Osteoblast (primary cell): ENCODE measurements around a stretch of chr6.

- CAGE, long polyA plus RNA = no peak
- RRBS = no CpG with 5 or more reads among the region's 6 CpGs
Measured at GRCh38 chr6:5294250-5294835, 33.0 kb downstream of the FARS2 start.

GRCh38 chr6:5448494-5448964 is 187.2 kb downstream of the FARS2 start:
- CAGE, long polyA plus RNA = no peak
- RRBS = no CpG with 5 or more reads among the region's 2 CpGs

DNA sequence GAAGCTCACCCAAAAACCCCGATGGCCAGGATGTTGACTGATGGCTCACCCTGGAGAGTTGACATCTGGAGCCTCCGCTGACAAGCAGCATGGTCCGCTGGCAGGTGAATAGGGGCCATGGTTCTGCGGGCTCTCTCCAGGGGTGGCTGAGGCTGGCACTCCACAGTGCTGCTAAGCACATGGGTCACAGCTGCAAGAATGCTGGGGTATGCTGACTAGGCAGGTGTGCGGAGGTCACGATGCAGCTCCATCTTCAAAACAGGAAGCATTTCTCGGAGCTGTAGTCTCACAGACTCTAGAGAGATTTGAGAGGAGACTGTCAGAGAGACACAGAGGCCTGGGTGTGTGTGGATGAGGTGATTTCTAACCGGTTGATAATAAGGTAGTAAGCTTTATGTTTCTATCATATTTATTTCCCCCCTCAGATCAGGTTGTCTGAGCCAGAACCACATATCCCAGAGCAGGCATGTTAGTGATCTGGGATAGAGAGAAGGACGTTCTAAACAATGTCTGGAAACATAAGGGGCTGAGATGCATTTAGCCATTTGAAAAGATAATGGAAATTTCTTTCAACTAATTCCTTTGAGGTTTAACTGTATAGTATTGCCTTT is 341.5 kb downstream of the NRN1 start:
- CAGE, long polyA plus RNA = no peak
- RRBS = no CpG with 5 or more reads among the region's 9 CpGs

DNA sequence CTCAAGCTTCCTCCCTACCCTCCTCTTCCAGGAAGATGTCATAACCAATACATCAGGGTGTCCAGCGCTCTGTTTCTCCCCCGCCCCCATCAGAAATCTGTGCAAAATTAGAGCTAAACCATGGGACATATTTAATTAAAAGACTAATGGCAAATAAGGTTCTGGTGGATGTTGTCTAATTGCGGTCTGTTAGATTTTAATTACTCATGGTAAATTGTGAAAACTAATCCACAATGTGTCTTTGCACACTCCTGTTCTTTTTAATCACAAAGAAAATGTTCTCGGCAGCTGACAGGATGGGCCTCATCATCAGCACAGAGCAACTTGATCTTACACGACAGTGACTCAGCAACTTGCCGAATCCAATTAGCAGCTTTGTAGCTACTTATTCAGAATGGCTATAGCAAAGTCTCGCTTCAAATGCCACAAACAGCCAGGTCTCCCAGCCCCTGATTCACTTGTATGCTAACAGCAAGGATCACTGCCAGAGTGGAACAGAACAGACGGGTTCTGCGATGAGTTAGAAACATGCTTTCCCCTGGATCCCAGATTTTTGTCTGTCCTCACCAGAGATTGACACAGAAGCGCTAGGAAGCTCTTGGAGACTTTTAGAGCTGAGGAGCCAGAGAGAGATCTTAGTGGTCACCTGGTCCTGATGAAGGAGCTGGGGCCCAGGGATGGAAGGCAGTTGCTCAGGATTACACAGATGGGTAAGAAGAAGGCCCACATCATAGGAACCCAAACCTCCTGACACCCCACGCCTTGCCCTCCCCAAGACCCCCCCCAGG is 254.4 kb downstream of the NRN1 start:
- CAGE, long polyA plus RNA = no peak
- RRBS = no CpG with 5 or more reads among the region's 11 CpGs

- CAGE, long polyA plus RNA = no peak
- RRBS = no CpG with 5 or more reads among the region's 34 CpGs
Measured at GRCh38 chr6:5892057-5892796, 114.5 kb downstream of the NRN1 start.

- CAGE, long polyA plus RNA = no peak
- RRBS = 13% methylated on average over 14 of the region's 72 CpGs
Measured at GRCh38 chr6:5998502-5999781, 7.8 kb downstream of the NRN1 start.

GRCh38 chr6:6000070-6000468 is 6.7 kb downstream of the NRN1 start:
- CAGE, long polyA plus RNA = no peak
- RRBS = no CpG with 5 or more reads among the region's 15 CpGs

DNA sequence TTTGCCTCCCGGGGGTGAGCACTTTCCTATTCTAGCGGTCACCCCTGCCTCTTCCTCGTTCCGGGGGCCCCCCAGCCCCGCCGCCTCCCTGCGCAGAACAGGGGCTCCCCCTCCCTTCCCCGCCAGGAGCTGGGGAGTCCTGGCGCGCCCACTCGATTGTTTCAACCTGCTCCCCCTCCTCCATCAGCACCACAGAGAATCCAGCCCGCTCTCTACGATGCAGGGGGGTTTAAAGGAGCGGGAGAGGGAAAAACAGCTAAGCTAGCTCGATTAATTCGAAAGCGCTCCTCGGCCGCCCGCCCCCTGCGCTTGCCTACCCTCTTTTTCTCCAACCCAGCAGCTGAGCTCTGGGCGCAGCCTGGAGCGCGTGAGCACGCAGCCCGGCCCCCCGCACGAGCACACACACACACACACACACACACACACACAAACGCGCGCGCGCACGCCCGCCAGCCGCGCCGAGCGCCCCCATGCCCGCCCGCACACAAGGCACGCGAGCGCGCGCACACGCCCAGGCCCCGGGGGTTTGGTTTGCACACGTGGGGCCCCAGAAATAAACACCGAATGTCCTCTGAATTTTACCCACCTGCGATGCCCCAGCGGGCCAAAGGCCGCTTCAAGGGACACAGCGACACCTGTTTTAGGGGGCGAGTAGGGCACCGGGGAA is 578 bp upstream of the NRN1 start:
- CAGE, long polyA plus RNA = no peak
- RRBS = 6% methylated on average over 3 of the region's 56 CpGs

DNA sequence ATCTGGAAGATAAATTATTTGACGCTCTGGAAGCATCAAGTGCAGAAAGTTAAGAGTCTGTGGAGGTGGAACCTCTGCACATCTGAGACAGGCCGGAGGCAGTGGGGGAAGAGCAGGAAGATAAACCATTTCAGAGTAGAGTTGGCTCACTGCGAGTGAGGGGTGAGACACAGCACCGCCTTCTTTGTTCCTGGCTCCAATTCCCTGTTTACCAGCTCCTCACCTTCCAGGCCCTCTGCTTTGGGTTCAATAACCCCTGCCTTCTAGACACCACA is 141.4 kb upstream of the NRN1 start:
- CAGE, long polyA plus RNA = no peak
- RRBS = no CpG with 5 or more reads among the region's 4 CpGs

DNA sequence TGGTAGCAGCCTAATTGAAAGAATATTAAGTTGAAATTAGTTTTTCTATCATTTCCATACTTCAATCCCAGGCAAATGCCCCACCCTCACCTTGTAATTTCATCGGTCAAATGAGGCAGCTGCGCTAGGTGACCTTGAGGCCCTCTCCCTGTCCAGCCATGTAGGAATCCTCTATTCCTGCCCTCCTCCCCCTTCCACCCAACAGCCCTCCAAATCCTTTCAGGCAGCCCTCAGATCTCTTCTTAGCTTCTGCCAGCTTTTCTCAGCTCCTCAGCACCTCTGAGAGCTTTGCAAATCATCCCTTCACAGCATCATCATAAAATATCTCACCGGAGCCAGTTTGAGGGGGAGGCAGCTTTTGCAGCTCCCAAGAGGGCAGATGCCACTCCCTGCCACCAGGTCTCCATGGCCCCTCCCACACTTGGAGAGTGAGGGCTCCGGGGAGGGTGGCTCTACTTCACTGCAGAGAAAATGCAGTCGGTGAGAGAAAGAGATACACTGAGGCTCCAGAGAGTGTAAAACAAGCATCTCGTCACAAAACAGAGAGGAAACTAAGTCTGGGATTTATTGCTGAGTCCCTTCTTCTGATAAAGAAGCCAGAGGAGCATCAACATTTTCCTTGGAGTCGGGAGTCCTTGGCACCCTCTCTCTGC is 70.3 kb upstream of the F13A1 start:
- CAGE, long polyA plus RNA = no peak
- RRBS = 35% methylated on average over 2 of the region's 7 CpGs

DNA sequence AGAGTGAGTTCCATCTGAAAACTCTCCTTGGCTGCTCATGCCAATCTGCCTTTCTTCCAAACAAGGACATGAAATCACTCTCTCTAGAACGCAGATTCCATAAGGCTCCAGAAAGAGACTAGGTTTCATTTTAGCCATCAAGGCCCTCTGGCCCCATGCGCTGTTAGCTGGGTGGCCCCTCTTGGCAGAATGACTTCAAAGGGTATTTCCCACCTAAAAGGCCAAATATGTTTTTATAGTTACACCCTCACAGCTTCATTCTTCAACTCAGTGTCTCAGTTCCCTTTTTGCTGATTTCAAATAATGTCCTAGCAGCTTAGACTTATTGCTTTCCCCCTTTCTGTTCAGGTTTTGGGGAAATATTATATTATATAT is 70.8 kb upstream of the F13A1 start:
- CAGE, long polyA plus RNA = no peak
- RRBS = no CpG with 5 or more reads among the region's 2 CpGs

- CAGE, long polyA plus RNA = no peak
- RRBS = no CpG with 5 or more reads among the region's 2 CpGs
Measured at GRCh38 chr6:6657476-6657903, 69.0 kb downstream of the LY86 start.

DNA sequence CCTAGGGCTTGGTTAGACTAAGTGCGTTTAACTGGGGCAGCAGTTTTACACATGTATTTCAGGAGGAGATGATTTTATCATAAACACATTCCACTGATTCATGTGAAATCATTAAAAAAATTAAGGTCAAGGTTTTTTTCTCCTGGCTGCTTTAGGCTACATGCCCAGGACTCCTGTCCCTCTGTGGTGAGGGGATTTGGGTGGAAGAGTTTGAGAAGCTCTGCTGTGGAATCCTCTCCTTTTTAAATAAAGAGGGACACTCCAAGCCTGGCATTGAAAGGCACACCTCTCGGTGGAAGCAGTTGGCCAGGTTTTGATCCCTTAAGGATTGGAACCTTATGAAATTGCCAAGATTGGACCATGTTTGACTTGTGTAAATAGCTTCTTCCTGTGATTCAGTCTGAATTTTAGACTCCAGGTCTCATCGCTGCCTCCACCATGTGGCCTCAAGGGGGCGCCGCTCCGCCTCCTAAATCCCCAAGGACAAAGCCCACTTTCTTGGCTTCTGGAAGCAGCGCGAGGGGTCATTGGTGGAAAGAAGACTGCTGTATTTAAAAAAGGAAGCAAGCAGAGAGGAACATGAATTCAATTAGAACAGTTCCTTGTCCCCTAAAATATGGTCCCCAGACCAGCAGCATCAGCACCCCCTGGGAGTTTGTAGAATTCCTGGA is 108.2 kb downstream of the LY86 start:
- CAGE, long polyA plus RNA = no peak
- RRBS = no CpG with 5 or more reads among the region's 8 CpGs

GRCh38 chr6:6741186-6741519 is 152.6 kb downstream of the LY86 start:
- CAGE, long polyA plus RNA = no peak
- RRBS = no CpG with 5 or more reads among the region's 3 CpGs

DNA sequence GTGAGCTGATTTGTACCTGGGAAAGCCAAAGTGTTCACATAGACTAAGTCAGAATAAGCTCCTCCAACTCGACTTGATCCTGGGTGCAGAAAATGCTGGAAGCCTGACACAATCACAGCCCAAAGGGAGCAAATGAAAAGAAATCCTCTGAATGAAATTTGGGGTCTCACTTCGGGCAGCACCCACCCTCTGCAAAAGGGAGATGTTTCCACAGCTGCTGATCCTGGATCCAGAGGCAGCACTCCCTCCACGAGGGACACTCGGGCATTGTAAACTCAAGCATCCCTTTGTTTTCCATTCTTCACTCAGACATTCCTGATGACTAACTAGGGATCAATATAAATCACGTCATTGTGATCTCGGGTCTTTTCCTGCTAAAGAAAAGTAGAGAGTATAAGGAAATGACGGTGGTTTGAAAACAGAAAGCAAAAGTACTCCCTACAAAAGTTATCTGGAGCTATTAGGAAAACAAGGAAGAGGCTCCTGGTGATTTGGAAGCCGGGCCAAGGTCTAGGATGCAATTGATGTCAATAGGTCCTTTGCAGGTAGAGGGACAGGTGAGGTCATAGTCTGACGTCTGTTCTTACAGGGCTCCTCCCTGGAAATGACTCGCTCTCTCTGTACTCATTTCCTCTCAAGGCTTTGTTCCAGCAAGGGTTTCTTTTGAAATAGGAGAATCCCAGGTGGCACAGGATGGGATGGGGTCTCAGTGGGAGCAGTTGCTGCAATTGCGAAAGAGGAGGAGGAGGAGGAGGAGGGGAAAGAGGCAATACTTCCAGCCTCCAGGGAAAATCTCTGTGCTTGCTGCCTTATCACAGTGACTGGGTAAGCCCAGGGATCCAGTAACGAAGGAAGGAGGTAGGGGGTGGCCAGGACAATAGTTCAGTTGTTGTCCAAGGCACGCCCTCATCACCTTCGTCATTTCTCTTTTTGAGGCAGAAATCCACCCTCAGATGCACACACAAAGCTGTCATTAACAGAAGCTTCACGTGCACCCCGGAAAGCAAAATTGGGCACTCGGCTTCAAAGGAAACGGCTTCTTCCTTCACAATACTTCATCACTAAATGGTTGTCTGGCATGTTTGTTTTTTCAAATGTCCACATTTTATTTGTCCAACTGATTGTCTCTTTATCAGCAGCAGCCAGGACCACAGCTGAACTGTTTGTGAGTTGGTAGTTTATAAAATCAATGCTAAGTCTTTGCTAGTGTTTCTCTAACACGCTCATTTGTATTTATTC is 222.9 kb downstream of the LY86 start:
- CAGE, long polyA plus RNA = no peak
- RRBS = no CpG with 5 or more reads among the region's 19 CpGs

DNA sequence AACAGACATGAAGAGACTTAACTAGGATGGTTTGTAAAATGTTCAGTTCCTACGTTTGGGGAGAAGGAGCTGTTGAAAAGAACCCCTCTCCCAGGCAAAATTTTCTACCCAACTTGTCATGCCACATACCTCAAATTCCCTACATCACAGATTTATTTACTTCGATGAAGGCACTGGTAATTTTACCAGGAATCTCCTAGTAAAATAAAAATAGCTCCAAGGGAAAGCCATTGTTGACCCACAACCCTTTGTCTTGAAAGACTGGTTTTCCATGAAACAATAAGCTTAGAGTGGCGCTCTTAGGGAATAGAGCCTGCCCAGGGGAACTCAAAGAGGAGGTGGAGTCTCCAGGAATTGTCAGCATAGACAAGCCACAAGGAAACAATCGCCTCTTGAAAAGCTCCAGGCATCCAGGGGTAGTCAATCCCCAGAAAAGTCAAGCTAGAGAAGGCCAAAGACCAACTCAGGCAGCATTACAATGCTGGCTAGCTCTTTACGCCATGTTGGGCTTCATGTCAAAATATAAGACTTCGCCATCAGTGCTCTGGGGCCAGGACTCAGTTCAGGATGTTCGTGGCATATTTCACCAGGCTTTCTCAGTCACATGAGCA is 99.2 kb upstream of the RREB1 start:
- CAGE, long polyA plus RNA = no peak
- RRBS = no CpG with 5 or more reads among the region's 7 CpGs

GRCh38 chr6:7033188-7033665 is 74.5 kb upstream of the RREB1 start:
- CAGE, long polyA plus RNA = no peak
- RRBS = no CpG with 5 or more reads among the region's 7 CpGs

DNA sequence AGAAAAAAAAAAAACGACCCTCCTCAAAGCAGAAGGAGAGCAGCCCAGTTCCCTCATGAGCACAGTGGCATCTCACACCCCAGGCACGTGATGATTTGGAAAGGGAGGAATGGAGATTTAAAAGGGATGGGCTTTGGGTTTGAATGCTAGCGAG is 54.7 kb upstream of the RREB1 start:
- CAGE, long polyA plus RNA = no peak
- RRBS = no CpG with 5 or more reads among the region's 3 CpGs

- CAGE, long polyA plus RNA = no peak
- RRBS = no CpG with 5 or more reads among the region's 7 CpGs
Measured at GRCh38 chr6:7087399-7087982, 20.3 kb upstream of the RREB1 start.

DNA sequence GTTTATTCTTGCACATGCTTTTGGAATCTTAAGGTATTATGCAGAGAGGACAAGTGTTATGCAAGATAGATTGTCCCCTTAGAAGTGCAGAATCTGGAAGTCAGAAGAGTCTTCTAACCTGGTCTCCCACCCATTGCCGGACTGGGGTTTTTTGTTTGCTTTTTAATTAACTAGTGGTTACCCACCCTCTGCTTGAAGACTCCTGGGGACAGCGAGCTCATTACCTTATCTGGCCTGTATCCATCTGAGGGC is 60.5 kb downstream of the RREB1 start:
- CAGE, long polyA plus RNA = no peak
- RRBS = no CpG with 5 or more reads among the region's 2 CpGs